HT1080 (cell line): Measurements from ENCODE around the genes ZNF529 and DPF1.

GRCh38 chr19:36100075-36100962 lies 10.6 kb upstream of the OVOL3 start:
RAMPAGE:
- cytosol, long total RNA = no peak
- long total RNA = no peak
- nucleus, long total RNA = no peak

DNA sequence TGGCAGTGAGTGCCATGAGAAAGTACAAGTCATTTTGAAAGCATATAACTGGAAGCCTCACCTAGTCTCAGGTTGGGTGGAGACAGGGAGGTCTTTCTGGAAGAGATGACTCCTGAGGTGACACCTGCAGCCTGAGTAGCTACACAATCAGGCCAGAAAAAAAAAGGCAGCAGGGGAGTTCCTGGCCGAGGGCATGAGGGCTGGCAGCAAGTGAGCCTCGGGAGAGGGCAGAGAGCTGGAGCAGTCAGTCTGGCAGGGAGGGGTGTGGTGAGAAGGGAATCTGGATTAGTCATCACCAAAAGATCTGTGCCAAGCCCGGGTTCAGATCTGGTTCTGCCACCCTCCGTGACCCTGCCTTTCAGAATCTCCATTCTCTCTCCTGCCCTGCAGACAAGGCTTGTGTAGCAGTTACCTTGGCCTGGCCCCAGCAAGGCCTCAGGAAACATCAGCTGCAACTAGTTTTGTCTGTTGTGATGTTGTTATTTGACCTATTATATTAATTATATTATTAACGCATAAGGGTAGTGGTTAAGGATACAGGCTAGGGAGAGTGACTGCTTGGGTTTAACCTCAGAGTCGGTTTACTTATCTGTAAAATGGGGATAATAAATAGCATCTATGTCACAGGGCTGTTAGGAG lies 2.9 kb upstream of the CAPNS1 start:
RAMPAGE:
- cytosol, long total RNA = no peak
- long total RNA = no peak
- nucleus, long total RNA = no peak

RAMPAGE:
- cytosol, long total RNA = no peak
- long total RNA = no peak
- nucleus, long total RNA = no peak
Observed at GRCh38 chr19:36140695-36141831, 1.2 kb downstream of the CAPNS1 start.

DNA sequence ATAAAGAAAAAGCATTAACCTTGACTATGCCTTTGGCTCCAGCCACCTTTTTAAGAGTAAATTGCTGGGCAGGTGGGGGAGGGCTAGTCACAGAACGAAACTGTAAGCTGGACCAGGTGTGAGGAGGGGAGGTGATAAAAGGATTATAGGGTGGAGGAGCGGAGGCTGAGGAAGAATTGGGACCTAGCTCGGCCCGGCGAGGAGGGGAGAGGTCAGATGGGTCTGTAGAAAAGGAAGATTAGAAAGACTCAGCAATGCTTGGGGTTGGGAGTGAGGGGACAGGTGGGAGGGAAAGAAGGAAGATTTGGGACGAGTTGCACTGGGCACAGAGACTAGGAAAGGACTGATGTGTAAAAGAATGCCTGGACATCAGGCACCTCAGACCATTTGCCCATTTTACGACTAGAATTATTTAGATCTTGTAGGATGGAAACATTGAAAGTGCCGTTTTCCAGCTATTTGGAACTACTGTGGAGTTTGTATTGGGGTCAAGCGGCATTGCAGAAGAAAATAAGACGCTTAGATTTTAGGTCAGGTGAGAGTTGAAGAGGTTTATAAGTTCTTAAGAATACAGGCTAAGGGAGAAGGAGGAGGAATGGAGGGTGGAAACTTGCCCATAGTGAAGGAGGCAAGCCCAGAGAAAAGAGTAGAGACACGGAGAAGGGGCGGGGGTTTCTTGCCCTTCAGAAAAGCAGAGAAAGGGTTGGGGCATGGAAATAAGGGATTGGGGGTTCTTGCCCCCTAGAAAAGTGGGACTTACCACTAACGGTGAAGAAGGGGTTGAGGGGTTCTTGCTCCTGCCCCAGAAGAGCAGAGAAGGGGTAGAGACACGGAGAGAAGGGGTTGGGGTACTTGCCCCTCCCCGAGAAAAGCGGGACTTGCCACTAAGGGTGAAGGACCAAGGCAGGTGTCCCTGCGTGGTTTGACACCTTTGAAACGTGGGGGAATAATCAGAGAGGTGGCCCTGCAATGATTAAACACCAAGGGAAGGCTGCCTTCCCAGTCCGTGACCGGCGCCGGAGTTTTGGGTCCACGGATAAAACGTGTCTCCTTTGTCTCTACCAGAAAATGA lies 7.3 kb upstream of the COX7A1 start:
RAMPAGE:
- cytosol, long total RNA = no peak
- long total RNA = no peak
- nucleus, long total RNA = no peak

RAMPAGE:
- cytosol, long total RNA = no peak
- long total RNA = no peak
- nucleus, long total RNA = no peak
Observed at GRCh38 chr19:36215606-36215923, 659 bp downstream of the ZNF146 start.

RAMPAGE:
- cytosol, long total RNA = no peak
- long total RNA = no peak
- nucleus, long total RNA = no peak
Observed at GRCh38 chr19:36237000-36238062, 22.4 kb downstream of the ZNF146 start.

RAMPAGE:
- cytosol, long total RNA = start-site peak on the minus strand at chr19:36573241-36573278, 19 and 30 reads in 2 replicates
- long total RNA = start-site peak on the plus strand at chr19:36573360-36573388, 27 reads
- nucleus, long total RNA = no peak
Observed at GRCh38 chr19:36572548-36573916, at the start of gene ZNF529. ZNF529 (minus strand) TSS chr19:36573292.

GRCh38 chr19:36771429-36772237 lies 974 bp downstream of the ZNF850 start:
RAMPAGE:
- cytosol, long total RNA = no peak
- long total RNA = no peak
- nucleus, long total RNA = no peak

DNA sequence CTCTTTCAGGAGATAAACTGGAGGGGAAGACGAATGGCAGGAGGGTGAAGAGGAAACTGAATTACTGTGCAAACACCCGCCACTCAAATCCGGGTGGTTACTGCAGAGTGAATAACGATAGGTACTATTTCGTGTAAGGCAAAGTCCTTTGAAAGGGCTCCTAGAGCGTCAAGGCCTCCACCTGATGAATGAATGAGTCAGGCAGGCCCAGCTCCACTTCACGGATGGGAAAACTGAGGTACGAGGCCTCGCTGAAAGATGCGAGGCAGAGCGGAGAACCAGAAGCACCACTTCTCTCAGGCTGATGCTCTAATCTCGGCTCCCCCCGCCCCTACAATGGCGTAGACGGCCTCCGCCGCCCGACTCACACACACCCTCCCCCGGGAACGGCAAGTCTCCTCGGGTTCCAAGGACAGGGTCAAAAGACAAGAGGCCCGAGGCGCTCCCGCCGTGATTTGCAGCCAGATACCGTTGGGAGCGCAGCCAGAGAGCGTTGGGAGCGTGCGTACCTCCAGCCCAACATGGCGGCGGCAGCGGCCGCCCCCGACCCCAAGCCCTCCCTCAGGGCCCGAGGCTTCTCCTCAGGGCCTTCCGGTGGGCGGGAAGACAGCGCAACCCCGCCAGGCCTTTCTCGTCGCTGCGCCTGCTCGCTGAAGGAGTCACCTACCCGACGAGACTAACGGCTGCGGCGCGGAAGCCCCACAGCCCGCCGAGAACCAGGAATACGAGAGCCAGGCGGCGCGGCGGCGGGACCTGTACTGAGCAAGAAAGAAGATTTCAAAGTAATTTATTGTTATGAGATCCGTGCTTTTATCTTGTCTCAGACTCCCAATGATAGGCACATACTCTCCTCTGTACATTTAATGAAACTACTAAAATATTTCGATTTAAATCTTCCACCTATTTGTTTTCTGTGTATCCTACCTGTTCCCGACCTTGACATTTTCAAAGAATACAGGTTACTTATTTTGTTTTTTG lies 3.1 kb upstream of the ZNF850 start:
RAMPAGE:
- cytosol, long total RNA = no peak
- long total RNA = no peak
- nucleus, long total RNA = no peak

DNA sequence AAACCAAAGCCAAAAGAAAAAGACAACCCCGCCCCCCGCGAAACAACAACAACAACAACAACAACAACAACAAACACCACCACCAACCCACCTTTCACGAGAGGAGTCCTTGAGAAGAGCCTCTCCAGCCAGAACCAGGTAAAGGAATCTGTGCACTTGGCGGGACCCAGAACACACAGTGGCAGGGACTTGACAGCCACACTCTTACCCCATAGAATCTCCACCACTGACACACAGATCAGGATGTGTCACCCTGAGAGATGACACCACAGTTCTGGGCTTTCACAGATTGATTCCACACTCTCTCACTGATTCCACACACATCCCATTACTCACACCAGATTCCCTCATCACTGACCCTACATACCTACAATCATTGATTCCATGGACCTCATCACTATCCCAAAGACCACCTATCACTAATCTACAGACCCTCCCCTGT lies 21.3 kb upstream of the ZNF875 start:
RAMPAGE:
- cytosol, long total RNA = no peak
- long total RNA = no peak
- nucleus, long total RNA = no peak

DNA sequence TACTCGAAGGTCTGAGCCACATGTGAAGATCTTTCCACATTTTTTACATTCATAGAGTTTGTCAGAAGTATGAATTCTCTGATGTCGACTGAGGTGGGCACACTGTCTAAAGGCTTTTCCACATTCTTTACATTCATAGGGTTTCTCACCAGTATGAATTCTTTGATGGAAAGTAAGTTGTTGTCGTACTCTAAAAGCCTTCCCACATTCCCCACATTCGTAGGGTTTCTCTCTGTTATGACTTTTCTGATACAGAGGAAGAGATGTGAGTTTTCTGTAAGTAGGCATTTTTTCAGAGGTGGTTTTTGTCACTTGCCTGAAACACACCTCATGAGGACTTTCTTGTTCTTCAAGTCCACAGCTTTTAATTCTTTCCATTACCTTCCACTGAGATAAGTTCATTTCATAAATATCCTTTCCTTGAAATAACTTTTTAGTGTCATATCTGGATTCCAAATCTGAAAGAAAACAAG lies 19.4 kb downstream of the ZFP30 start:
RAMPAGE:
- cytosol, long total RNA = no peak
- long total RNA = no peak
- nucleus, long total RNA = no peak

DNA sequence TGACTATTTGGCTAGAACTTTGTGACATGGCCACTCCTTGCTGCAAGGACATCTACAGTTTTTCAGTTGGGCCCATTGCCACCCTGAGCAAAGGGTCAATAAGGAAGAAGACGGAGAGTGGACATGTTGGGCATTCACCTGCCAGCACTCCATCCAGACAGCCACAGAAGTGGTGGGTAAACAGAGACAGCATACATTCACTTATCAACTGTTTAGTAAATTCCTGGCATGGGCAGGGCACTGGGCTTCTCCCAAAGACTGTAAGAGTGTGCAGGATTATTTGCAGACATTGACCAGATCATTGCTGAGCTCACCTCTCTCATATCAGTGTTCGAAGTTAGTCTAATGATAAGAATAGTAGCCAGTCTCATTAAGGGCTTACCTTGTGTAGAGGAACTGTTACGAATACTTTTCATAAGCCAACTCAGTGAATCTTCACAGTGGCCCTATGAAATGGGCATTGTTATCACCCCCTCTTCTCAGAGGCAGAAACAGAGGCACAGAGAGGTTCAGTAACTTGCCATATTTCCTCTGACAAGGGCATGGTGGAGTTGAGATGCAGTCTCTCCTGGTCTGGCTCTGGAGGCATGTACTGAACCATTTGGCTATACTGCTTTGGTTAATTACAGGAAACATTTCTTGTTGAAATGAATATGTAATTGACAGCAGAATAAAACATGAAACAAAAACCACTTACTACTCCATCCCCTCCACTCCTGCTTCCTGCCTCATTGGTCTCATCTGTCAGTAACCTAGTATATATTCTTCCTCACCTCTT lies 29.4 kb downstream of the SIPA1L3 start:
RAMPAGE:
- cytosol, long total RNA = no peak
- long total RNA = no peak
- nucleus, long total RNA = no peak

DNA sequence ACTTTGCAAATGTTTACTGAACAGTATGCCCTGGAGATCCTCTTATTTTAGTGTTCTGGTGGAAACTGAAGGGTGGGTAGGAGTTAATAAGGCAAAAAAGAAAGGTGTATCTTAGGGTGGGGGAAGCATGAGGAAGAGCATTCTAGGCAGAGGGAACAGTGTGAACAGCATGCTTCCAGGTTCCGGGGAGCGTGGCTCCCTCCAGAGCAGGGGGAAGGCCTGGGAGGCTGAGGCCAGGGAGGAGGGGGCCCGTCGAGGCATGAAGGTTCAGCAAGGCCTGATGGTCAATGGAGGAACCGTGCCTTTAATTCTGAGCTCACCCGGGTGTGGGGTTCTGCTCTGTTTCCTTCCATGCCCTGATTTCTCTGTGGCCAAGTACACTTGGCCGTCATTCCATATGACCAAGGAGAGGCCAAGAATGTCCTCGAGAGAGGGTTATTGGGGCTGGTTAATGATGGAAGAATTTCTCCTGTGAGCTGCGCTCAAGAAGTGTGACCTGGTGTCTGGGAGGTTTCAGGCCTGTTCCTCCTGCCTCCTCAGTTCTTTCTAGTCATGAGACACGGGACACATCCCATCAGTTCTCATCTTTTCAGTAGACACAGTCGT lies 73.5 kb downstream of the SIPA1L3 start:
RAMPAGE:
- cytosol, long total RNA = no peak
- long total RNA = no peak
- nucleus, long total RNA = no peak

GRCh38 chr19:37983729-37984571 lies 76.9 kb downstream of the SIPA1L3 start:
RAMPAGE:
- cytosol, long total RNA = no peak
- long total RNA = no peak
- nucleus, long total RNA = no peak

DNA sequence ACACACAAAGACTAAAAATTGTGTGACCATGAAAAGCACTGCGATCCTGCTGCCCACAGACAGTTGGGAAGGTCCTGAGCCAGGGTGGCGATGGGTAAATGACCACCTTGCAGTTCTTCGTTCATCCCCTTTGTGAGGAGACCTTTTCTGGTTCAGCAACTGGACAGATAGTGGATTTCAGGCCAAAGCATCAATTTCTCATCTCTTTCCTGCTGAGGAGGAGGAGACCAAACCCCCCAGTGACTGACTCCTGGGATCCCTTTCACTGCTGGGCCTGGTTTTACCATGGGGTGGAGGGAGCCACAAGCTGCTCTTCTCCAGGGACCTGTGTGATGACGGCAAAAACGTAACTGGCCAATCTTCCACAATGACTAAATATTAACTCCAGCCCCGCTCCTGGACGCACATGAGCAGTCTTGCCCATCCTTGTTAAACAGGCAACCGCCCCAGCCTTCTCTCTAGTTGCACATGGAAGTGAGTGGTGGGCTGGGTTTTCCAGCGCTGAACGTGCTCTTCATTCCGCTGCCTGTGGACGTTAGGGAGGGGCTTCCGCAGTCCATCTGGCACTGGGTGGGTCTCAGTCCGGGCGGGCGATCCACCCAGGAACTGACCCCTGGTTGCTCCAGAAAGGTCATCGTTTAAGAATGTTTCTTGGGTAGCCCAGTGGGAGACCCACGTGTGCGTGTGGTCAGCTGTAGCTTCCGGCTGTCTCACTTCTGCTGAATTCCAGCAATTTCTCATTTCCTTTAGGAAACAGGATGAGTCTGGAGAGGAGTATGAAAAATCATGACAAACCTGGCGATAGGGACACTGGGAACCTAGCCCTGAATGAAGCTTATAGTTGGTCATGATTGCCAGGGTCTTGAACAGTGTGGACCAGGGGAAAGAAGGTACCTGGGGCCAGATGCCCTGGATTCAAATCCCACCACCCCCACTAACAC lies 92.3 kb downstream of the SIPA1L3 start:
RAMPAGE:
- cytosol, long total RNA = no peak
- long total RNA = no peak
- nucleus, long total RNA = no peak

DNA sequence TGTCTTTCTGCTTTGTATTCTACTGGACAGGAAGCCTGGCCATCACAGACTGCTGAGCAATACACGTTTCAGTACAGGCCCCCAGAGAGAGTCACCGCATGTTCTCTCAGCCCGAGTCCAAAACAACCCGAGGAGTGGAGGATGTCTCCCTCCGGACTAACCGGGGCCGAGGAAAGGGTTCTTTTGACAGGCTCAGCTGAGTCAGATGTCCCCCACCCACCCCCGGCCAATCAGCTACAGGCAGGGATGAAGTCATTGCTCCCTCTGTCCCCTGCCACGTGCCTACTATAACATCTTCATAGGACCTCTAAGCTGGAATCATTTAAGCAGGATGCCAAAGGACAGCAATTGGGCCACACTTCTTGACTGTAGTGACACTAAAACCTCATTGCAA lies 97.9 kb downstream of the SIPA1L3 start:
RAMPAGE:
- cytosol, long total RNA = no peak
- long total RNA = no peak
- nucleus, long total RNA = no peak

DNA sequence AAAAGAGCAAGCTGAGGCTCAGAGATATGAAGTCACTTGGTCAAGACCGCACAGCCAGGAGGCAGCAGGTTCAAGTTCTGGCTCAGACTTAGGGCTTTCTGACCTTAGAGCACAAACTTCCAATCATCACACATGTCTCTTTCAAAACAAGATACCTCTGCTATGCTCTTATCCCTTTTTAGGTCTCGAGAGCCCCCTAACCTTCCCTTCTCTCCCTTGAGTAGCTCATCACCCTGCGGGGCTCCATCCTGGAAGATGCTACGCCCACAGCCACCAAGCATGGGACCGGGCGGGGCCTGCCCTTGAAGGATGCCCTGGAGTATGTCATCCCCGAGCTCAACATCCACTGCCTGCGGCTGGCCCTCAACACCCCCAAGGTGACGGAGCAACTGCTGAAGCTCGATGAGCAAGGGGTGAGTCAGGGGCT lies 124.3 kb downstream of the DPF1 start:
RAMPAGE:
- cytosol, long total RNA = no peak
- long total RNA = no peak
- nucleus, long total RNA = no peak

DNA sequence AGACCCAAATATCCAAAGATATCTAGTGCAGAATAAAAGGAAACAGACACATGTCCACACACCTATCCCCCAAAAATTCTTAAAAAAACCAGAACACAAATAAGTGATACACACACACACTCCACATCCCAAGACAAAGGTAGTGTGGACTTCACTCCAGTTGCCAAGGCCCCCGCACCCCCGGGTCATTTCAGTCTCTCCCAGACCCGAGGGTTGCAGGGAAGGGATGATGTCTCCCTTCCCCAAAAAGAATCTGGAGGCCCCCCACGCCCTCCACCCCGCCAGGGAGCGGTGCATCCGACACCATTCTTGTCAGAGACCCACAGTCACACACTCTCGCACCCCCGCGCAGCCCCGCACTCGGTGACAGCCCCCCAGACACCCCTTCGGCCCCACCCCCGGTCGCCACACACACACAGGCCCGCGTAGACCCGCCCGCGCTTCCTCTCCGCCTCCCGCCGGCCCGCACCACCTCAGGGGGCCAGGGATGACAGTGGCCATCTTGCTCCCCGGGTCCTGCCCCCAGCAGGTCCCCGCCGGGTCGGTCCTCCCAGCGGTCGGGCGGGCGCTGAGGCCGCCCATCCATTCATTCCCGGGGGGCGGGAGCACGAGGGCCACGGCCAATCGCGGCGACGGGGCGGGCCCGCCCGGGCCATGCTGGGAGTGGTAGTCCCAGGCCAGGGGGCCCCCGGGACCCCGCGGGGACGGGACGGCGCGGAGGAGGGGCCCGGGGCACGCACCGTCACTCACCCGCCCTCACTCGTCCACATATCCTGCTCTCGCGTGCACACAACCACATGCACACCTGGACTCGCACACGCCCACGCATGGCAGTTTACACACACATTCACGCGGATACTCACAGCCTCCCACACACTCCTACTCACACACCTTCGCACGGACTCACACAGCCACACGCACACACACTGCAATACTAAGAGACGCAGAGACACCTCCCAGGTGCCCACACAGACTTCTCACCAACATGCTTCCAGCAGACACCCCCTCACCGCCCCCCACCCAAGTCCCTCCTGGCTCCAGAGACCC lies at the start of gene DPF1:
TSS of gene DPF1 (minus strand) at position 581 of the 1,047 bp plus-strand sequence.
RAMPAGE:
- cytosol, long total RNA = no peak
- long total RNA = start-site peak on the minus strand centred at position 519 of the sequence, 17 bp wide, 17 reads
- nucleus, long total RNA = no peak

DNA sequence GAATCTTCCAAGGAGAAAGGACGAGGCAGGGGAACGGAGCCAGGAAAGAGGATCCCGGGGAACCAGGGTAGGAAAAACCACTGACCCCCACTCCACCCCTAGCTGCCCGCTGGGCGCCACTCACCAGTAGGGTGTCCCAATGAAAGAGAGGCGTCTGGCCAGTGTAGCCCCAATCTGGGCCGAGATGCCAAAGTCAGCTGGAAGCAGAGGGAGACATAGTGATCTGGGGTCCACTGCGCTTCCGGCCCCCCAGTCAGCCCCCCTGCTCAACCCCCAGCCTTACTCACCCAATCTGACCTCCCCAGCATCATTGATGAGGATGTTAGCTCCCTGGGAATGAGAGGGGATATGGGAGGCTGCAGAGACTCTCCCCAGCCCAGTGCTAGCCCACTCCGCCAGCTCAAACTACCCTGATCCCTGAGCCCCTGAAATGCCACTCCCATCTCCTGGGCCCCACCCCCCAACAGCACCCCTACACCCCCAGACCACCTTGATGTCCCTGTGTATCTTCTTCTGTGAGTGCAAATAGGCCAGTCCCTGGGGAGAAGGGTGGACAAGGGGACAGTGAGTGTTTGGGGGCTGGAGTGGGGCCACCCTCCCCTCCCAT lies 3.9 kb downstream of the MAP4K1 start:
RAMPAGE:
- cytosol, long total RNA = no peak
- long total RNA = no peak
- nucleus, long total RNA = no peak

GRCh38 chr19:38656264-38657068 lies 9.0 kb downstream of the ACTN4 start:
RAMPAGE:
- cytosol, long total RNA = no peak
- long total RNA = no peak
- nucleus, long total RNA = no peak